Cardiac fibroblast (primary cell): ENCODE measurements around a stretch of chr2.

DNA sequence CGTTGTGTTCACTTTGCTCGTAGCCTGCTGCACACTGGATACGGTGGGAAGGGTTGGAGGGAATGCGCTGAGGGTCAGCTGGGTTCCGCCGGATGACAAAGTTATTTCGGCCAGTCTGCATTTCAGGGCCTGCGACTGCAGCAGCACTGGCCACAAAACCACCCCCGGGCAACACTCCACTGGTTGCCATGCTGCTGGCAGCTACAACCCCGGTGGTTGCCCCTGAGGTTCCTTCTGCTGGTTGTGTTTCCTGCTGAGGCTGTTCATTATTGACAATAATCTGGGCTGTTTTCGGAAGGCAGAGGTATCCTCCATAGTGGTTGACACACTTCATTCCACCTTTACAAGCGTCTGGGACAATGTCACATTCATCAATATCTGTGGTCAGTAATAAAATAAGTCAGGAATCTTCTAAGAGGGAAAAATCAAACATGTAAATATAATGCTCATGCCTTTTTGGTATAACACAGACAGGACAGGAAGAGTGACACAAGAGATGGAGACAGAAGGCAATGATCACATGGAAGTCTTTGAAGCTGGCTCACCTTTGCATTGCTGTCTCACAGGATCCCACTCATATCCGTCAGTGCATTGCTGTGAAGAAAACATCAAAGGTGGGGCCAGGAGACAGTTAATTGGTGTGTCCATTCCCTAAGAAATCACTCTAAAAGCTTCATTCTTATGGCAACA is 5.8 kb downstream of the EFEMP1 start:
- RRBS = 95% methylated on average over 5 of the region's 13 CpGs

DNA sequence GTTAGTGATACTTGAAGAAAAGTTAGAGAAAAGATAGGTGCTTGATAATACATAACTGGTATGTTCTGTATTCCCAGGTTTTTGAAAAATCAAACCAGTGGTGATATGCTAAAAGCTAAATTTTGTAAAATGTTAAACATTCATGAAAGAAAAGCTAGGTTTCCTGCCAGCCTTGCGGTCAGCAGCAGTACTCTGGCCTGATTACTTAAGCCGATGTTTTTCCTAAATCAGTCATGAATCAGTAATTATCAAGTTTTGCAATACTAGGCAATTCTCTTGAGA is 31.0 kb upstream of the EFEMP1 start:
- RRBS = no CpG with 5 or more reads among the region's 2 CpGs

GRCh38 chr2:56133799-56134014 is 50.1 kb upstream of the CCDC85A start:
- RRBS = no CpG with 5 or more reads among the region's 2 CpGs

- RRBS = no CpG with 5 or more reads among the region's 3 CpGs
These were observed 700.3 kb upstream of the VRK2 start for GRCh38 chr2:57346318-57346684.

DNA sequence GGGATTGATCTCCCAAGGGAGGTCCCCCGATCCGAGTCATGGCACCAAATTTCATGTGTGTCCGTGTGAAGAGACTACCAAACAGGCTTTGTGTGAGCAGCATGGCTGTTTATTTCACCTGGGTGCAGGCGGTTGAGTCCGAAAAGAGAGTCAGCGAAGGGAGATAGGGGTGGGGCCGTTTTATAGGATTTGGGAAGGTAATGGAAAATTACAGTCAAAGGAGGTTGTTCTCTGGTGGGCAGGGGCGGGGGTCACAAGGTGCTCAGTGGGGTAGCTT is 72.0 kb downstream of the VRK2 start:
- RRBS = no CpG with 5 or more reads among the region's 8 CpGs

GRCh38 chr2:58218503-58218847 is 22.6 kb downstream of the FANCL start:
- RRBS = no CpG with 5 or more reads among the region's 2 CpGs

DNA sequence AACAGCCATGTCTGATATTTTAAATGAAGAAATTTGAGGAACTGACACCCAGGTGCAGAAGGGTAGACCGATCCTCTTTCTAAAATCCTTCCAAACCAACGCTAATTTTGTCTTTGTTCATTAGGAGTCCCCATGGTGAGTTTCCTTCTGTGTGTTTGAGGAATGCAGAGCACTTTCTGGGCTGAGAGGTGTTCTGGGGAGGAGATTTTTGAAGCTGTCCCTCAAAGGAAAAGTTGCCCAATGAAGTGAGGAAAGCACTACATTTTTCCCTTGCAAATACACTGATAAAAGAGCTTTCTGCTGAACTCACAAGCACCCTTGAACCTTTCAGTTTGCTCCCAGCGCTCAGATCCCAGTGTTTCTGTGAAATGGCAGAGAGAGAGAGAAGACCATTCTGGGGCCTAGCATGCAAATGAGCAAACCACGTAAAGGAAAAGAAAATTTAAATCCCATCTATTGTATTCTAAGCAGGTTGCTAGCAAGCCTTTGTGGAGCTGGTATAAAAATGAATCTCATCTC is 299.6 kb upstream of the FANCL start:
- RRBS = no CpG with 5 or more reads among the region's 4 CpGs

DNA sequence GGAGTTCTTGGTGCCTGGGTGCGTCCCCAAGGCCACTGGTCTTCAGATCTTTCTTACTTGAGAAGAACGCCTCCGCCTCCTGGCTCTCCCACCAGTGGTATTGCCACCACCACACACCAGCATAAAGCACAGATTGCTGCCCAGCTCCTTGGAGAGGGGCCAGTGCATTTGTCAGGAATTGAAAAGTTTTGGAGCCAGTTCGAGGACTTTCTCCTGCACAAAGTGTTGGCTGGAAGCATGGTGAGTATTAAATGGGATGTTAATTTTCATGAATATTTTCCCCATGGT is 684.5 kb upstream of the FANCL start:
- RRBS = no CpG with 5 or more reads among the region's 4 CpGs

- RRBS = 66% methylated on average over 3 of the region's 59 CpGs
These were observed 825.7 kb upstream of the FANCL start for GRCh38 chr2:59066633-59067413.

- RRBS = no CpG with 5 or more reads among the region's 3 CpGs
These were observed 498.7 kb downstream of the BCL11A start for GRCh38 chr2:60054735-60055083.

- RRBS = no CpG with 5 or more reads among the region's 13 CpGs
These were observed 339.5 kb downstream of the BCL11A start for GRCh38 chr2:60213788-60214421.

GRCh38 chr2:60410566-60411234 is 142.8 kb downstream of the BCL11A start:
- RRBS = no CpG with 5 or more reads among the region's 14 CpGs

DNA sequence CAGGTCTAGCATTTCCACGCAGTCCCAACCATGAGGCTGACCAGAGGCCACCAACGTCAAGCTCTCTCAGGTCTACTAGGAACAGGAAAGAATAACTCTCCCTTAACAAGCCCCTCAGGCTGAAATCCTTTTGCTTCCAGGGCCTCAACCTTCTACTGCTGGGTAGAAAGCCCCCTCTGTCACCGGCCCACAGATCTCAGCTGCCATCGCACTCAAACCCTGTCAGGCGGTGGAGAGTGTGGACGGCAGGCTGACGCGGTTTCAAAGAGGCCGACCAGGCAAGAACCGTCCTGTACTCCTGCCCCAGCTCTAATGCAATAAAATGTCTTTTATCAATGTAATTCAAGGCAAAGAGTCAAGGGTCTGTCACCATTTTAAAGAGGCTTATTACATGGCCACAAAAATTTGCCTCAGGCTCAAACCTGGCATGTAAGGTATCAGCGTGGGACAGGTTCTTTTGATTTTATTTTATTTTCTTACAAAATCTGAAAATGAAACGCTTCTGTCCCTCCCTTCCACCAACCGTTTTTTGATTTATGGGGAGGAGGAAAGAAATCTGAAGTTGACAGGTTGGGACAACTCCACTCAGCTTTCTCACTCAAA is 74.0 kb downstream of the BCL11A start:
- RRBS = no CpG with 5 or more reads among the region's 13 CpGs

DNA sequence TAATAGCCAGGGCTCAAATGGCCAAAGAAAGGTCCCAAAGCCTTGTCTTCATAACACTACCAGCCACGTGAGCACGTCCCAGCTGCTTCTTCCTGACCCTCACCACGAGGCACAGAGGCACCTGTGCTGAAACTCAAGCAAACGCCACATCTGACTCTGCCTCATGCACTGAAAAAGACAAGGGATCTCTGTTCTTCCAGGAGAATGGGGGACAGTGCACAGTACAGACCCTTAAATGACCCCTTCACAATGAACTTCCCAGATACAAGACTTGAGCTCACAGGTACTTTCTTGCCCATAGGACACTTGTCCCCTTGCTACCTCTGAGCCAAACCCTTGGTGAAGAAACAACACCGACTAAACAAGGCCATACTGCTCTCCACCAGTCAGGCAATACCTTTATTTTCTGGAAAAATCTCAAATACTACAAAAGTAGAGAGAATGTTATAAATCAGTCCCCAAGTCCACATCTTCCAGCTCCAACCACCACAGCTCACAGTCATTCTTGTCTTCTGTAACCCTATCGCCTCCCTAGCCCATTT is 31.7 kb downstream of the BCL11A start:
- RRBS = no CpG with 5 or more reads among the region's 6 CpGs

- RRBS = no CpG with 5 or more reads among the region's 16 CpGs
These were observed 23.5 kb downstream of the BCL11A start for GRCh38 chr2:60529711-60530587.

GRCh38 chr2:60544822-60545672 is 8.4 kb downstream of the BCL11A start:
- RRBS = no CpG with 5 or more reads among the region's 10 CpGs

DNA sequence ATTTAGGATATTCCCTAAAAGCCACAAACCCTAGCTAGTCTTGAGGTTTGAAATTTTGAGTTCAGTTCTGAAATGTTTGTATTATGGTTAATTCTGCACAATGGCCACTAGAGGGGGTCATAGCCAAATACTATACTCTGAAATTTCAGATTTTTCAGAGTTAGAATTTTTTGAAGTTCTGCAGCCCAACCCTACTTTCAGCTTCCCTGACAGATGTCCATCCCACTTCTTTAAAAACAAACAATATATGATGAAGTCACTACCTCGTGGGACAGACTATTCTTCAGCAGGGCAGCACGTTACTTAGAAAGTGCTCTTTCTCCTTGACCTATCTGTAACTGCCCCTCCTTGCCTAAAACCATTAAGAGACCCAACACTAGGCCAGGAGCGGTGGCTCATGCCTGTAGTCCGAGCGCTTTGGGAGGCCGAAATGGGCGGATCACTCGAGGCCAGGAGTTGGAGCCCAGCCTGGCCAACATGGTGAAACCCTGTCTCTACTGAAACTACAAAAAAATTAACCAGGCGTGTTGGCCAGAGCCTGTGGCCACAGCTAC is 48.2 kb upstream of the PAPOLG start:
- RRBS = no CpG with 5 or more reads among the region's 9 CpGs

GRCh38 chr2:60787402-60788090 is 31.5 kb downstream of the PAPOLG start:
- RRBS = no CpG with 5 or more reads among the region's 12 CpGs

DNA sequence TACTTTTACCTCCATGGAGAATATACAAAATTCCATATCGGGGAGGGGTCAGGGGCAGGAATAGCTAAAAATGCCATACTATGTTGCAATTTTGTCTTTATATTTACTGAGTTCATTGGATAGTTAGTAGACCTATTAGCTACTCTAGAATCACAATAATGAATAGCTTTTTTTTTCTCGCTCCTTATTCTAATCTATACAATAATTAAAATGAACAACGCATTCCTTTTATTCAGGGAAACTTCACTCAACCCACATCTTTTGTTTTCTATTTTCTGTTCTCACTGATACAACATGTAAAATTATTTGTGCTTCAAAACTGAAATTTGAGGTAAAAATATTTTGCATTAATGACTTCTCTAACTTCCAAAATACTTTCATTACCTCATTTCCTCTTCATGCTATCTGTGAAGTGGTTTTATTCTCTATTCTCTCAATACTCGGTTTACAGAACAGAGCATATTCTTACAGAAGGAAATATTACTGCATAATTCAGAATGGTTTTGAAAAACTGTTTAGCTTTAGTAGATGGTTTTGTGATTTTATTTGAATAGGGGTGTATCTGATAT is 51.2 kb upstream of the PEX13 start:
- RRBS = no CpG with 5 or more reads among the region's 4 CpGs

DNA sequence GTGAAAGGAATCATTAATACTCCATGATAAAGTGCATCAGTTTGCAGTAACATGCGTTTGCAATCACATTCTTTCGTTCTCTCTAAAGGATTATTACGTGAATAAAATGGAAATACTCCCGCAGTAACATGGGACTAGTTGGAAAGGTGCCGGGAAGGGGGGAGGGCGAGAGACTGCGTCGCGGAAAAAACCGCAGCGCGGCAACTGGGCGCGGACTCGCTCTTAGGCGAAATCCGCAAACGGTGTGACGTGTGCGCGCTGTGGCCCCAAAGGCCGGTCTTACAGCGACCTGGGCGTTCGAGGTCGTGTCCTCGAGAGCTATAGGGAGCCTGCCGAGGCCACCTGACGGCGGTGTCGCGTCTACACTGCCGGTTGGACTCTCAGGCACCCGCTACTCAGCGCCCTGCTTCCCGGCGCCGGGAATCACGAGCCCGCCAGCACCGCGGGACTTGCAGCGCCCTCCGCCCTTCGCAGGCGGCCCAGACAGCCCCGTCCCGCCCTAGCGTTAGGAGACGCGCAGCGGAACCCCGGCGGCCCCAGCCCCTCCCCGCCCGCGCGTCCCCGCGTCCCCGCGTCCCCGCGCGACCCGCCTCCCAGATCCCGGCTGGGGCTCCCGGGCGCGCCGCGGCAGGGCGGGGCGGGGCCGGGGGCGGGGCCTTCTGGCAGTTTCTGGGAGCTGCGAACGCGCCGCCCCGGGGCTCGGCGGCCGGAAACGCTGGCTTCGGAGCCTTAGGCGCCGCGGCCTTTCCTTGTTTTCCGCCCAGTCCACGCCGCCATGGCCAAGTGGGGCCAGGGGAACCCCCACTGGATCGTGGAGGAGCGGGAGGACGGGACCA is 15.0 kb downstream of the C2orf74 start:
- RRBS = under 1% methylated on average over 31 of the region's 95 CpGs